ENCODE data around the genes STAT5A, HSD17B1 and MLX.

- PRO-cap, 4 experiments: peak in 4 of 4 experiments; most common plus-strand start chr17:42063844 (in 2); most common minus-strand start chr17:42063738 (in 4)
- RAMPAGE, long total RNA, 2 experiments: no peak in any of the 2 experiments
These were observed 13.2 kb upstream of the C17orf113 start for GRCh38 chr17:42063603-42064063.

DNA sequence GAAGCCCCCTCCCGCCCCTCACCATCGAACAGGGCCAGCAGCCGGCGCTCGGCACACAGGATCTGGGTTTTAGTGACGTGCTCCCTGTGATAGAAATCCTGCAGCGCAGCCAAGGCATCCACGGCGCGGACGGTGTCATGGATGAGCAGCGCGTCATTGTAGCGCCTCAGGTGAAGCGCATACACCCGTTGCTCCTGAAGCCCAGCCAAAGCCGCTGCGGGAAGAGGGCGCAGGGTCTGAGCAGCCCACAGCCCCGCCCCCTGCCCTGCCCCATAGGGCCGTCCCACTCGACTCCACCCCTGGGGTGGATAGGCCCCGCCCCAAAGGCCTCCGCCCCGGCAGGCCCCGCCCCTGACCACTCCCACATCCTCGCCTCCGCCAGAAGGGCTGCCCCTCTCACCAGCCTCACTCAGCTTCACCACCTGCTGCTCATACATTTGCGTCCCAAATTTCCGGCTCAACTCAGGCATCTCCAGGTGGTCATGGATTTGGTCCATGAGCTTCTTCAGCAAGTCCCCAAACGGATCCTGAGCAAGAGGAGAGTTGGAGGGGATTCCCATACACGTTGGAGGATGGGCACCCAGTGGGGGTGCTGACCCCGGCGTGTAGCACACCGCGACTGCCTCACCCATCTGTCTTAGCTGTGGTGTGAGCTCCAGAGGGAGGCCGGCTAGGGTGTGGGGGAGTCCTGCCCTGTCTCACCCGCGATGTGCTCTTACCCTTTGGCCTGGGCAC lies 4.8 kb downstream of the DHX58 start:
- PRO-cap, 4 experiments: peak in 1 of 4 experiments; most common minus-strand start position 207 of the sequence (in 1)
- RAMPAGE, long total RNA, 2 experiments: no peak in any of the 2 experiments

- PRO-cap, 4 experiments: no peak in any of the 4 experiments
- RAMPAGE, long total RNA, 2 experiments: no peak in any of the 2 experiments
These were observed 2.7 kb downstream of the HSPB9 start for GRCh38 chr17:42124916-42126059.

- PRO-cap, 4 experiments: no peak in any of the 4 experiments
- RAMPAGE, long total RNA, 2 experiments: no peak in any of the 2 experiments
These were observed 7.5 kb downstream of the STAT5B start for GRCh38 chr17:42268638-42269224.

GRCh38 chr17:42282575-42283270 lies 5.6 kb upstream of the STAT5A start:
- PRO-cap, 4 experiments: no peak in any of the 4 experiments
- RAMPAGE, long total RNA, 2 experiments: no peak in any of the 2 experiments

DNA sequence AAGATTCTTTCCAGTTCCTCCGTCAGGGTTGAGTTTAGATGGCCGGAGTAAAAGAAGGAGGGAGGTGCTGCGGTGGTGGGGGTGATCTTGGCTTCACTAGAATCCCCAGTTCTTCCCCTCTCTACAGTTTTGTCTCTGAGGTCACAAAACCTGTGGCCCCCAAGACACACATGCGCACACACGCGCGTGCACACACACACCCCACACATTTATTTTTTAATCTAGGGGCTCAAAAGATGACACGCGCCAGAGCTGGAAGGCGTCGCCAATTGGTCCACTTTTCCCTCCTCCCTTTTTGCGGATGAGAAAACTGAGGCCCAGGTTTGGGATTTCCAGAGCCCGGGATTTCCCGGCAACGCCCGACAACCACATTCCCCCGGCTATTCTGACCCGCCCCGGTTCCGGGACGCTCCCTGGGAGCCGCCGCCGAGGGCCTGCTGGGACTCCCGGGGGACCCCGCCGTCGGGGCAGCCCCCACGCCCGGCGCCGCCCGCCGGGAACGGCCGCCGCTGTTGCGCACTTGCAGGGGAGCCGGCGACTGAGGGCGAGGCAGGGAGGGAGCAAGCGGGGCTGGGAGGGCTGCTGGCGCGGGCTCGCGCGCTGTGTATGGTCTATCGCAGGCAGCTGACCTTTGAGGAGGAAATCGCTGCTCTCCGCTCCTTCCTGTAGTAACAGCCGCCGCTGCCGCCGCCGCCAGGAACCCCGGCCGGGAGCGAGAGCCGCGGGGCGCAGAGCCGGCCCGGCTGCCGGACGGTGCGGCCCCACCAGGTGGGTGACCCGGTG lies at the start of gene STAT5A:
Gene STAT5A, plus strand, starts transcription at position 668 of the 783 bp plus-strand sequence.
- PRO-cap, 4 experiments: peak in 4 of 4 experiments; most common plus-strand start position 668 of the sequence (in 4); most common minus-strand start position 540 of the sequence (in 4)
- RAMPAGE, long total RNA, 2 experiments: no peak in any of the 2 experiments

- PRO-cap, 4 experiments: peak in 2 of 4 experiments; most common plus-strand start chr17:42294731 (in 2)
- RAMPAGE, long total RNA, 2 experiments: no peak in any of the 2 experiments
These were observed 6.1 kb downstream of the STAT5A start for GRCh38 chr17:42294190-42295088.

GRCh38 chr17:42309865-42310471 lies 21.7 kb downstream of the STAT5A start:
- PRO-cap, 4 experiments: no peak in any of the 4 experiments
- RAMPAGE, long total RNA, 2 experiments: no peak in any of the 2 experiments

DNA sequence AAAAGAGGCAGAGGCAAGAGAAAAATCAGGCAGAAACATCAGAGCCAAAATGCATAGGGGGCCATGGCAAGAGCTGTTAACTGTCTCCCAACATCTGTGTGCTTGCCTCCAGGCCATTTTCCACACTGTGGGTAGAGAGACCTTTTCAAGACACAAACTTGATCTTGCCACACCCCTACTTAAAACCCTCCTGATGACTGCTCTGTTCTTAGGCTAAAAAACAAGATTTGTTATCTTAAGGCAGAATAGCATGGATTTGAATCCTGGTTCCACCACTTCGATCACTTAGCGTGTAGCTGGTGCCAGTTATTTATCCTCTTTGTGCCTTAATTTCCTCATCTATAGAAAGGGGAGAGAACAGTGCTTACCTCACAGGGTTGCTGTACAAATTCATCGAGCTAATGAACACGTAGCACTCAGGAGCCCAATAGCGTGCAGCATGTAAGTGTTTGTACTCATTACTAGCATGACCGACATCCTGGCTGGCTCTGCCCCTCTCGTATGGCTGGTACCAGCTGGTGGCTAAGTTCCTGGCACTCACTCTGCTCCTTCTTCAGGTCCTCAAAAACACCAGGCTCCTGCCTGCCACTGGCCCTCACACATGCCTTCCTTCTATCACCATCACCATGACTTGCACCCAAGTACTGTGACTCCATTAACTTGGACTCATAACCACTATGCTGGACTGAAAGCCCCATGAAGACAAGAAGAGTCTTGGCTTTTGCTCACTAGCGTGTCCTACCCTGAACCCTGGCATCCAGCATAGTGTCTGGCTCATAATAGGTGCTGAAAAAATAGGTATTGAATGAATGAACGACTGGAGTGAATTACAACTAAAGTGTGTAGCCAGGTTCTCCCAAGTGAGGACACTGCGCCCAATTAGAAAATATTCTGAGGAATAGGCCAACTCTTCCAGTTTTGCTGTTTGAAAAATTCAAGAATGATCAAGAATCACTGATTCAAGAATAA lies 25.6 kb downstream of the STAT3 start:
- PRO-cap, 4 experiments: no peak in any of the 4 experiments
- RAMPAGE, long total RNA, 2 experiments: no peak in any of the 2 experiments

- PRO-cap, 4 experiments: peak in 1 of 4 experiments; most common plus-strand start chr17:42422518 (in 1)
- RAMPAGE, long total RNA, 2 experiments: no peak in any of the 2 experiments
These were observed 620 bp downstream of the CAVIN1 start for GRCh38 chr17:42422306-42422966.

- PRO-cap, 4 experiments: no peak in any of the 4 experiments
- RAMPAGE, long total RNA, 2 experiments: no peak in any of the 2 experiments
These were observed at the start of gene HSD17B1 for GRCh38 chr17:42552826-42553159. Gene HSD17B1, plus strand, starts transcription at chr17:42552923.

GRCh38 chr17:42567013-42568088 lies at the start of gene MLX:
Gene MLX, plus strand, starts transcription at chr17:42567100.
- PRO-cap, 4 experiments: peak in 4 of 4 experiments; most common plus-strand start chr17:42567102 (in 3); most common minus-strand start chr17:42567843 (in 4)
- RAMPAGE, long total RNA, 2 experiments: start-site peak on the plus strand in 2 of 2 experiments, at chr17:42567072-42567149 at its widest, 842 to 1,829 reads per replicate

GRCh38 chr17:42618334-42619403 lies 9.2 kb downstream of the TUBG1 start:
- PRO-cap, 4 experiments: no peak in any of the 4 experiments
- RAMPAGE, long total RNA, 2 experiments: no peak in any of the 2 experiments

GRCh38 chr17:42683473-42684118 lies 1.3 kb downstream of the CNTNAP1 start:
- PRO-cap, 4 experiments: no peak in any of the 4 experiments
- RAMPAGE, long total RNA, 2 experiments: no peak in any of the 2 experiments

DNA sequence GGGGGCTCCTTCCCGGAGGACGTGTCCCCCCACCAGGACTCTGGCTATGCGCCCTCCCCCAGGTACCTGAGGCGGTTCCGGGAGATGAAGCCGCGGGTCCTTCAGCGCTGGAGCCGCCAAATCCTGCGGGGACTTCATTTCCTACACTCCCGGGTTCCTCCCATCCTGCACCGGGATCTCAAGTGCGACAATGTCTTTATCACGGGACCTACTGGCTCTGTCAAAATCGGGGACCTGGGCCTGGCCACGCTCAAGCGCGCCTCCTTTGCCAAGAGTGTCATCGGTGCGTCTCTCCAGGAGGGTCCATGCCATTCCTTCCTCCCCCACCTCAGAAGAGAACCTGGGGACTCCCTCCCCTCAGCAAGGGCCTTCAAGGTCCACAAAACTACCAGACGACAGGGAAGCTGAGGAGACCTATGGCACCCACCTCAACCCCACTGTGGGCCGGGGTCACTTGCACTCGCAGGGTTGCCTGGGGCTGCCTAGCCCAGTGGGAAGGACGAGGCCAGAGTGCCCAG lies 3.5 kb downstream of the WNK4 start:
- PRO-cap, 4 experiments: no peak in any of the 4 experiments
- RAMPAGE, long total RNA, 2 experiments: no peak in any of the 2 experiments

- PRO-cap, 4 experiments: no peak in any of the 4 experiments
- RAMPAGE, long total RNA, 2 experiments: no peak in any of the 2 experiments
These were observed 512 bp downstream of the COA3 start for GRCh38 chr17:42798058-42798326.

DNA sequence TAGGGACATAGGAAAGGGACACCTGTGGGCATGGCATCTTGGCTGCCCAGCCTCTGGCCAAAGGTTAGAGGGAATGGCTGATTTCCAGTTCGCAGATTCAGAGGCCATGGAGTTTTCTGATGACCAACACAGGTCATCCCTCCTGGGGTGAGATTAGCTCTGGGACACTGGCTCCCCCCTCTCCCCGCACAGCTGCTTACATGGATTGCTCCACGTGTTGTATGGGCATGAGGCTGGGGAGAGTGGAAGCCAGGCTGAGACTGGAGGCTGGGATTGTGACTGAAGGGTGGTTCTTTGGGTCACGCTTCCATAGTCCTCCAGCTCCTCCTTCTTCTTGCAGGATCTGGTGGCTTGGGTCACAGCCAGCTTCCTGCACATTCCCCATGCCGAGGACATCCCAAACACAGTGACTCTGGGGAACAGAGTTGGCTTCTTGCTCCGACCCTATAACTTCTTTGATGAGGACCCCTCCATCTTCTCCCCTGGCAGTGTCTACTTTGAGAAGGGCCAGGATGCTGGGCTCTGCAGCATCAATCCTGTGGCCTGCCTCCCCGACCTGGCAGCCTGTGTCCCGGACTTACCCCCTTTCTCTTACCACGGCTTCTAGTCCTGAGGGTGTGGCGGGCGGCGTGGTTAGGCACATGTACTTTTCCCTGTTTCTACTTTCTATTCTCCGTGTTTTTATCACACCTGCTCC lies 1.1 kb upstream of the AOC3 start:
- PRO-cap, 4 experiments: no peak in any of the 4 experiments
- RAMPAGE, long total RNA, 2 experiments: no peak in any of the 2 experiments

DNA sequence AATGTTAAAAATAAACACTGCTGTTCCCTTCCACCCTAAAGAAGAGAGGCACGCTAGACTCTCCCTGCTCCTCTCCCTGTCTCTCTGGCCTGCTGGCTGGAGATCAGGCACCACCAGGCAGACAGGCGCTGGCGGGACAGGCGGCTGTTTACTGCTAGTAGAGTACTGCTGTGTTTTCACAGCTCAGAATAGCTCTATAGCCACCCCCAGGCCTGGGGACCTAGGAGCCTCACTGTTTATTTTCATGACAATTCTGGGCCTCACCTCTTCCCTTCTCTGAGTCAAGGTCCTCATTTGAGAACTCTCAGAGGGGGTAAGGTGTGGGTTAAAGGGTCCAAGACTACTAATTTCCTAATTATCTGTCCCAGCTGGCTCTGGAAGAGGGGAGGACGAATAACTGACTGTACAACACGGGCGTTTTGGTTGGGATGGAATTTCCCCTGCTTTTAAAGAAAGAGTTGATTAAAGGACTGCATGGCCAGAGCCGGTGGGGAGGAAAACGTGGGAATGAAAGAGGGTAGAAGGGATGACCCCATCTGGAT lies 9.0 kb upstream of the G6PC1 start:
- PRO-cap, 4 experiments: peak in 3 of 4 experiments; most common plus-strand start position 120 of the sequence (in 2); most common minus-strand start position 86 of the sequence (in 3)
- RAMPAGE, long total RNA, 2 experiments: no peak in any of the 2 experiments

DNA sequence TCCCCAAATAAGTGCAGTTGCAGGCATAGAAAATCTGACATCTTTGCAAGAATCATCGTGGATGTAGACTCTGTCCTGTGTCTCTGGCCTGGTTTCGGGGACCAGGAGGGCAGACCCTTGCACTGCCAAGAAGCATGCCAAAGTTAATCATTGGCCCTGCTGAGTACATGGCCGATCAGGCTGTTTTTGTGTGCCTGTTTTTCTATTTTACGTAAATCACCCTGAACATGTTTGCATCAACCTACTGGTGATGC lies 241 bp upstream of the G6PC1 start:
- PRO-cap, 4 experiments: peak in 2 of 4 experiments; most common minus-strand start position 96 of the sequence (in 2)
- RAMPAGE, long total RNA, 2 experiments: no peak in any of the 2 experiments

DNA sequence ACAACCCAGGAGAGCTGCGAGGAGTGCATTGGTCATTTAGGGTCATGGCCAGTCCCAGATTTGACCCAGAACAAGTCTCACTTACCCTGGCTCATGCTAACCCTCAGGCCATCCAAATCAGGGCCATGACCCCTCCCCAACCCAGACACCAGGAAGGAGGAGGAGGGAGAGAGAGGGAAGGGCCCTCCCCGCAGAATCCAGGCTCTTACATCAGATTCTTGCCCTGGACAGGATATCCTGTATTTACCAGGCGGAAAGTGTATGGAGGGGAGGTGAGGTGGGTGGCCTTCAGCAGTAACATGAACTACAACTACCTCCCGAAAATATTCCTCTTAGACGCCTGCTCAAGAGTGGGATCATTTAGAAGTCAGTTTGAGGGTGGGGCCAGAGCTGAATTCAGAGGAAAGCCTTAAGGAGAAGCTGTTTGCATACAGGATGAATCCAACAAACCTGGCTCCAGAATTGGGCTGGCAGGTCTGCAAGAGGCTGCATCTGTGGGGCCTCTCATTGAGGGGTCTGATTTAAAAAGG lies 2.1 kb downstream of the VAT1 start:
- PRO-cap, 4 experiments: peak in 2 of 4 experiments; most common plus-strand start position 459 of the sequence (in 2)
- RAMPAGE, long total RNA, 2 experiments: no peak in any of the 2 experiments